ENCODE results near the genes RCC1L and RHBDD2.

GRCh38 chr7:74183431-74184185 is 9.5 kb downstream of the EIF4H start:
- CAGE, long polyA plus RNA = no peak
- RRBS = no CpG with 5 or more reads among the region's 4 CpGs

- CAGE, long polyA plus RNA = no peak
- RRBS = no CpG with 5 or more reads among the region's 4 CpGs
Observed at GRCh38 chr7:74287318-74287720, 1.9 kb upstream of the CLIP2 start.

DNA sequence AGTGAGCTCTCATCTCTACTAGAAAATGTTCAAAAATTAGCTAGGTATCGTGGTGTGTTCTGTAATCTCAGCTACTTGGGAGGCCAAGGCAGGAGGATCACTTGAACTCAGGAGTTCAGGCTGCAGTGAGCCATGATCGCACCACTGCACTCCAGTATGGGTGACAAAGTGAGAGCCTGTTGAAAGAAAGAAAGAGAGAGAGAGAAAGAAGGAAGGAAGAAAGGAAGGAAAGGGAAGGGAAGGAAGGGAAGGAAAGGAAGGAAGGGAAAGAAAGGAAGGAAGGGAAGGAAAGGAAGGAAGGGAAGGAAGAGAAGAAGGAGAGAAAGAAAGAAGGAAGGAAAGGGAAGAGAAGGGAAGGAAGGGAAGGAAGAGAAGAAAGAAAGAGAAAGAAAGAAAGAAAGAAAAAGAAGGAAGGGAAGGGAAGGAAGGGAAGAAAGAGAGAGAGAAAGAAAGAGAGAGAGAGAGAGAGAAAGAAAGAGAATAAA is 61.5 kb downstream of the CLIP2 start:
- CAGE, long polyA plus RNA = no peak
- RRBS = no CpG with 5 or more reads among the region's 2 CpGs

DNA sequence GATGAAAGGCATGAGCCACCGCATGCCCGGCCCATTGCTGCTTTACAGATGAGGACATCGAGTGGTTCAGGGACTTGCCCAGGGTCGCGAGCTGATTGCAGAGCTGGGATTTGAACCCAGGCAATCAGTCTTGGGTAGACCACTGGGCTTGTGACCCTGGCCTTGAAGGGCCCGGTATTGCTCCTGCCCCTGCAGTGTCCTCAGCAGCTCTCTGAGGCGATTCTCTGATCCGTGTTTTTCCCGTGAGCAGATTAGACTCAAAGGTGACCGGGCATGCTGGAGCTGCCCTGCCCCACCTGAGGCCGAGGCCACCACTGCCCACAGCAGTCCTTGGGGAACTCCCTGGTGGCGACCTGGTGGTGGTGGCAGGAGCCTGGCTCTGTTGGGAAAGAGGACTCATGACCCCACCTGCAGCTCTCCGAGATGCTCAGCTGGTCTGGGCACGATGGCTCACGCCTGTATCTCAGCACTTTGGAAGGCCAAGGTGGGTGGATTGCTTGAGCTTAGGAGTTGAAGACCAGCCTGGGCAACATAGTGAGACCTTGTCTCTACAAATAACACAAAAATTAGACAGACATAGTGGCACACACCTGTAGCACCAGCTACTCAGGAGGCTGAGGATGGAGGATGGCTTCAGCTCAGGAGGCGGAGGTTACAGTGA is 76.1 kb upstream of the GTF2I start:
- CAGE, long polyA plus RNA = no peak
- RRBS = over 99% methylated on average over 3 of the region's 16 CpGs

DNA sequence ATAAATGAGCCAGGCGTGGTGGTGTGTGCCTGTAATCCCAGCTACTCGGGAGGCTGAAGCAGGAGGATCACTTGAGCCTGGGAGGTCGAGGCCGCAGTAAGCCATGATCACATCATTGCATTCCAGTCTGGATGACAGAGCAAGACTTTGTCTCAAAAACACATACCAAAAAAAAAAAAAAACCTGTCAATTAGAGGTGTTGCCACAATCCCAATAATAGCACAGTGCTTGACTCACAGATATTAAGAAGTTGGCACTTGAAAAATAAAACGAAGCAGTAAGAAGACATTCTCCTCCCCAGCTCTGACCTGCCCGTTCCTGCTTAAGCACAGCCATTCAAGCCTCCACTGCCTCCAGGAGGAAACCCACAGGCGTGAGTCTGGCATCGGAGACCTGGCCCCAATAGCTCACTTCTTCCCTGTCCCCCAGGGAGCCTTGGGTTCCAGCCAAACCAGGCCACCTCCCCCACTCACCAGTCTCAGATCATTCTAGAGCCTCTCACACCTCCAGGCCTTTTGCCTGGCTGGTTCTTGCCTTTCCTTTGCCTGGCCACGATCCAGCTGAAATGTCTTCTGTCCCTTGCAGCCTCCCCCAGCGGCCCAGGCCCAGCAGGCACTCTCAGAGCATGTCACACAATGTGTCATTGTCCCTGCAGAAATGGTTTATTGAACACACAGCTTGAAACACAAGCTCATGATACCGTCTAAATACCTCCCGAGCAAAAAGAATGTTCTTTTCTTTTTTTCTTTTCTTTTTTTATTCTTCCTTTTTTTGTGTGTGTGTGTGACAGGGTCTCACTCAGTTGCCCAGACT is 45.2 kb upstream of the GTF2I start:
- CAGE, long polyA plus RNA = no peak
- RRBS = no CpG with 5 or more reads among the region's 12 CpGs

DNA sequence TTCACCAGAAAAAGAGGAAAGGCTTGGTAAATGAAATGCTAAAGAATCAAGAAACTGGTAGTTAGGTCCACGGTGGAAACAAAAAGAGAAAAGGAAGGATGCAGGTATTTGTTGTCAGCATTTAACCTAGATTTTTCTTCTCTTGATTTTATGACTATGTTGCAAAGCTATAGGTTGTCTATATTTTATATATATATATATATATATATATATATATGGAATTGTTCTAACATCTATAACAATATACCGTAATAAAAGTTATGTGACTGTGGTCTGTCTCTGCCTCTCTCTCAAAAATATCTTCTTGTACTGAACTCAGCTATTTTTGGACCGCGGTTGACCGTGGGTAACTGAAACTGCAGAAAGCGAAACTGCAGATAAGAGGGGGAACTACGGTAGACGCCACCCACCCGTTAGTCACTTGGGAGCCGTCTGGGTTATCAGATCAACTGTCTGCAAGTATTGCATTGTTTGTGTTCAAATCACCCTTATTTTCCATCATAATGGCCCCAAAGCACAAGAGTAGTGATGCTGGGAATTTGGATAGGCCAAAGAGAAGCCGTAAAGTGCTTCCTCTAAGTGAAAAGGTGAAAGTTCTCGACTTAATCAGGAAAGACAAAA is 7.6 kb upstream of the GTF2I start:
- CAGE, long polyA plus RNA = no peak
- RRBS = no CpG with 5 or more reads among the region's 12 CpGs

- CAGE, long polyA plus RNA = no peak
- RRBS = no CpG with 5 or more reads among the region's 28 CpGs
Observed at GRCh38 chr7:74656287-74656834, 1.2 kb upstream of the GTF2I start.

DNA sequence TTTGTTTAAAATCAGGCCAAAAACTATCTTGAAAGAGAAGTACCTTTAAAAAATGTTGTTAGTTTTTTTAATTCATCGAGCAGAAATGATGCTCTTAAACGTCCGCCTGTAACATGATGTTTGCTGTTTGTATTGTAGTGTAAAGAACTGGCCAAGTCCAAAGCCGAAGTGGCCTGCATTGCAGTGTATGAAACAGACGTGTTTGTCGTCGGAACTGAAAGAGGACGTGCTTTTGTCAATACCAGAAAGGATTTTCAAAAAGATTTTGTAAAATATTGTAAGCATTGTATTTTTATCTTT is 33.3 kb downstream of the GTF2I start:
- CAGE, long polyA plus RNA = no peak
- RRBS = no CpG with 5 or more reads among the region's 8 CpGs

DNA sequence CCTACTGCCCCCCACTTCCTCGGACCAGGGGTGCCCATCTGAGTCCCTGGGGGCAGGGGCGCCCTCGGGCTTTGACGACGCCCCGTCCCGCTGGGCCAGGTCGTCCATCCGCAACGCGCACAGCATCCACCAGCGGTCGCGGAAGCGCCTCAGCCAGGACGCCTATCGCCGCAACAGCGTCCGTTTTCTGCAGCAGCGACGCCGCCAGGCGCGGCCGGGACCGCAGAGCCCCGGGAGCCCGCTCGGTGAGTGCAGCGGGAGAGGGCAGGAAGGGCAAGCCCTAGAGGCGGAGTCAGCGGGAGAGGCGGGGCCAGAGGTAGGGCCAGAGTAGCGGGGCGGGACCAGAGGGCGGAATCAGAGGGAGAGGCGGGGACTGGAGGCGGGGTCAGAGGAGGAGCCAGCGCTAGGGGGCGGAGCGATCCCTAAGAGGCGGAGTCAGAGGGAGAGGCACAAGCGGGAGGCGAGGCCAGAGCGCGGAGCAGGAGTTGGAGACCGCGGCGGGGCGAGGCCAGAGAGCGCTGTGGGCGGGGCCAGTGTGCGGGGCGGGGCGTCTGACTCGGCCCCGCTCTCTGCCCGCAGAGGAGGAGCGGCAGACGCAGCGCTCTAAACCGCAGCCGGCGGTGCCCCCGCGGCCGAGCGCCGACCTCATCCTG is 14.8 kb downstream of the NCF1 start:
- CAGE, long polyA plus RNA = no peak
- RRBS = no CpG with 5 or more reads among the region's 70 CpGs

GRCh38 chr7:74964793-74965184 is 284 bp downstream of the CASTOR2 start:
- CAGE, long polyA plus RNA = no peak
- RRBS = no CpG with 5 or more reads among the region's 55 CpGs

DNA sequence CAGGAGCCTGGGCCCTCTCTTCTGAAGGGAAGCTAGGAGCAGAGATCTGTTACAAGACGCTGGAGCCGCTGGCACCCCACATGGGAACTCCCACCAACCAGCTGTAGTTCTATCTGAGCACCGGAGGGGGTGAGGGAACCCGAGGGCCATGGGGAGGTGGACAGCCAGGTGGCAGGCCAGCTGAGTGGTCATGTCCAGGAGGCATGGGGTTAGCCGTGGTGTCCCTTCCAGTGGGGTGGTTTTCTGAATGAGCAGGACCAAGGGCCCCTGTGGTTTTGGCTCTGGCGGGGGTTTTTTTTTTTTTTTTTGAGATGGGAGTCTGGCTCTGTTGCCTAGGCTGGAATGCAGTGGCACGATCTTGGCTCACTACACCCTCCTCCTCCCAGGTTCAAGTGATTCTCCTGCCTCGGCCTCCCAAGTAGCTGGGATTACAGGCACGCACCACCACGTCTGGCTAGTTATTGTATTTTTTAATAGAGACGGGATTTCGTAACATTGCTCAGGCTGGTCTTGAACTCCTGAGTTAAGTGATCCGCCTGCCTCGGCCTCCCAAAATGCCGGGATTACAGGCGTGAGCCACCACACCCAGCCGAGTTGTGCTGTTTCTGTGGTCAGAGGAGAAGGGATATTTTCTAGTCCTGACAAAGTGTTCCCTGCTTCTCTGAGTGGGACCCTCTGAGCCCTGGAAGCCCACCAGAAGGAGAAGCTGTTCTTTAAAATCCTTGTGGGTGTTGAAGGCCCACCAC is 47.5 kb downstream of the RCC1L start:
- CAGE, long polyA plus RNA = no peak
- RRBS = no CpG with 5 or more reads among the region's 17 CpGs

DNA sequence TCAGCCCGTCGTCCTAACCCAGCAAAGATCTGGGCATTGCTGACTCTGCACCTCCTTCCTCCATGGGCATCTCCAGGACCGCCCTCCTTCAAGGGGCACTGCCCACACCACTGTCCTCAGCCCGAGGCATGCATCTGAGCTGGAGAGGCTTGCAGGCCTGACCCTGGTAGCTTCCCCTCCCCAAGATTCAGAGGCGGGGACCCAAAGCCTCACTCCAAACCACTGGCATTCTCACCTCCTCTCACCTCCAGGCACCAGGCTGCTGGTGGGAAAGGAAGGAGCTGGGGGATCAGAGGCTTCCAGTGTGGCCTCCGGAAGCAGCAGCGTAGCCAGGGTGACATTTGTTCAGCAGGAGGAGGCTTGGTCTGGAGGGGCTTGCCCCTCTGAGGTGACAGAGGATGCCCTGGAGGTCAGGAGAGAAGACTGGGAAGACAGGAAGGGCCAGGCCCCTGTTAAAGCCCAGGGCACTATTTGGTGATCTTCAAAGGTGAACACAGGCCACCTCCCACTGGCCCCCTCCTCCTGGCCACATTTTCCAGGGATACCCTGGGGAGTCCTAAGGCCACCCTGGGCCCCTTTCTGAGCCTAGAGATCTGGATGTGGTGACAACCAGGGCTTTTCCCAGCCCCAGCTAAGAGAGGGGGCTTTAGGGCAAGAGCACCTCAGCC is 44.8 kb downstream of the RCC1L start:
- CAGE, long polyA plus RNA = no peak
- RRBS = no CpG with 5 or more reads among the region's 7 CpGs

GRCh38 chr7:75072956-75074202 is at the start of gene RCC1L:
Gene RCC1L, minus strand, starts transcription at chr7:75073802.
- CAGE, long polyA plus RNA = no peak
- RRBS = 1% methylated on average over 25 of the region's 97 CpGs

GRCh38 chr7:75409911-75410632 is 14.6 kb downstream of the TRIM73 start:
- CAGE, long polyA plus RNA = no peak
- RRBS = 2% methylated on average over 2 of the region's 53 CpGs

GRCh38 chr7:75418828-75419896 is 23.7 kb downstream of the TRIM73 start:
- CAGE, long polyA plus RNA = no peak
- RRBS = no CpG with 5 or more reads among the region's 36 CpGs

GRCh38 chr7:75419897-75420585 is 24.6 kb downstream of the TRIM73 start:
- CAGE, long polyA plus RNA = no peak
- RRBS = no CpG with 5 or more reads among the region's 18 CpGs

DNA sequence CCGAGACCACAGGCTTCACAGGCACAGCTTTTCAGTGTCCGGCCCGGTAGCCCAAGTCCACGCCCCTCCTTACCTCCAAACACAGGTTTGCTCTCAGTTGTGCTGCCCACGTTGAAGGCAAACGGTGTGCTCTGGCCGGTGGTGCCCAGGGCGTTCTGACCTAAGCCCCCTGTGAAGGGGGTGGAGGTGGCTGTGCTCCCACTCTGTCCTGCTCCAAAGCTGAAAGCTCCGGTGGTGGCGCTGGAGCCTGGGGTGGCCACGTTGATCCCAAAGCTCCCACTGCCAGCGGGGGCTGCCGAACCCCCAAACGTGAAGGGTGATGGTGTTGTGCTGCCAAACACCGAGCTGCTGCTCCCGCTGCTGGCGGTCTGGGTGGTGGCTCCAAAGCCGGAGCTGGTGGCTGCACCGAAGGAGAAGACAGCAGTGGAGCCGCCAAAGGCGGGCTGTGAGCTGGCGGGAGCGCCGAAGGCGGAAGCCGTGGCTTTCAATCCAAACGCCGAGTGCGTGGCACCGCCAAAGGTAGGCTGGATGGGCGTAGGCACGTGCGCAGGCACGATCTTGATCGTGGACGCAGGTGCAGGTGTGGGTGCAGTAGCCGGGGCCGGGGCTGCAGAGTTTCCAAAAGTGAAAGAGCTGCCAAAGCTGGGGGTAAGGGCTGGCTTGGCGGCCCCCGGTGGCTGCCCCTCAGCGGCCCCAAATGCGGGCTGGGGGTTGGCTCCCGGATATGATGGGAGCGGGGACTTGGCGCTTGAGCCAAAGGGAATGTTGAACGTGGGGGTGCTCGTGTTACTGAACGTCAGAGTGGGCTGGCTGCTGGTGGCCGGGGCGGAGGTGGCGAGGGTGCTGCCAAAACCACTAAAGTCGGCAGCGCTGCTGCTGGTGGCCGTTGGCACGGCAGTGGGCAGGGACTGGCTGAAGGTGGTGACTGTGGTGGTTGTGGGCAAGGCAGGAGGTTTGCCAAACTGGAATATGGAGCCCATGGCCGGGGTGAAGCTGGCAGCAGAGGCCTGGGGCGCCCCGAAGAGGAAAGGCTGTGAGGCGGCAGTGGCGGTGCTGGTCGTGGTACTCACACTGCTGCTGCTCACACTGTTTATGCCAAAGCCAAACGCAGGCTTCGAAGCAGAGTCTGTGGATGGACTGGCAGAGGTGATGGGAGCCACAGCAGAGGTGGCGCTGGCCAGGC is 26.4 kb downstream of the TRIM73 start:
- CAGE, long polyA plus RNA = no peak
- RRBS = no CpG with 5 or more reads among the region's 64 CpGs

GRCh38 chr7:75500612-75501245 is 8.6 kb downstream of the SPDYE5 start:
- CAGE, long polyA plus RNA = no peak
- RRBS = no CpG with 5 or more reads among the region's 14 CpGs

DNA sequence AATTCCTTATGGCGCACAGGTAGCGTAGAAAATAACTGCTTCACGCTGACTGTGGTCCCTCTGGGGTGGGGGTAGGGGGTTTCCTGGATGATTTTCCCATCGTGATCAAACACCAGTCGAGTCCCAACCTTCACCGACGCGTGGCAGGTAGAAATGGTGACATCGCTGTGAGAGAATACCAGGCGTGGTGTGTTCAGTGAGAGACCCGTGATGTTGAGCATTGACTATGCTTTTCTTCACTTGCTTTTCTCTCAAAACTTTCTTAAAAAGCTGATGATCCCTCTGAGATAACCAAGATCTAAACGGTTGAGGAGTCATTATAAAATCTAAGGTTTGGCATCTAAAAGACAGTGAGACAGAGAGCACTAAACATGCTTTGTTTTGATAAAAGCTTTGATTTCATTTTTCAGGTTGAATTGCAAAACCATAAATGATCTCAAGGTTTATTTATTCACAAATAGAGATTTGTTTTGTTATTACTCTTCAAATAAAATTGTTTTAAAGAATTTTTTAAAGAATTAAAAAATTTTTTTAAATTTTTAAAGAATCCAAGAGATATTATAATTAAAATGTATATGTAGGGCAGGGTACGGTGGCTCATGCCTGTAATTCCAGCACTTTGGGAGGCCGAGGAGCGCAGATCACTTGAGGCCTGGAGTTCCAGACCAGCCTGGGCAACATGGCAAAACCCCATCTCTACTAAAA is 19.0 kb downstream of the SPDYE5 start:
- CAGE, long polyA plus RNA = no peak
- RRBS = no CpG with 5 or more reads among the region's 15 CpGs

DNA sequence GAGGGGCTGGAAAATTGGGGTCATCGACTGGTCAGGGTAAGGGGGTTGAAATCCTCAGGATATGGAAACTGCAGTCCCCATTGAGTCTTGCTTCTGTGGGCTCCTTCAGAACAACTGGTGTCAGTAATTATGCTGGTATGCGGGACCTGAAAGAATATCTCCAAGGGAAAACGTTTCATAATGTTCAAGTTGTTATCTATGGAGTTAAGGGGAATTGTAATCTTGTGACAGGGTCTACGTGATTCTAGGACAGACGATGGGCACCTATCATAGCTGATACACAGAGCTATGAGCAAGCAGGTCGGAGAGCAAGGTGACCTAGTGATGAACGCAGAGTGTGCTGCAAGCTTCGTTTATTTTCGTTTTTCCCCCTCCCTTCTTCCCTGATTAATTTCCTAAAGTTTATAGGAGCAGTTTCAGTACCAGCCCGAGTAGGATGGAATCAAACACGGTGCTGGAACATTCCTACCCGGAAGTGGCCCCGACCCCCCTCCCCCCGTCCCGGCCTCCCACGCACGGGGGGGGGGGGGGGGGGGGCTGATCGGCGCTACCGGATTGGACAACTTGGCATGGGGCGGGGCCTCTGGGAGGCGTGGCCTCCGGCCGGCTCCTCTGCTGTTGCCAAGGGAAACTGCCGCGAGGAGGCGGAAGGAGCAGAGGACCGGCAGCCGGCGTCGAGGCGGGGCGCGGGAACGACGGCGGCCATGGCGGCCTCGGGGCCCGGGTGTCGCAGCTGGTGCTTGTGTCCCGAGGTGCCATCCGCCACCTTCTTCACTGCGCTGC is at the start of gene RHBDD2:
TSS of gene RHBDD2 (plus strand) at position 656 of the 783 bp plus-strand sequence.
- CAGE, long polyA plus RNA = start-site peak on the plus strand centred at position 677 of the sequence, 49 bp wide, 278 and 469 reads in 2 replicates
- RRBS = 2% methylated on average over 24 of the region's 44 CpGs

Data from osteoblast (primary cell).